Left colon (tissue), 1 donor: Measurements from ENCODE around the genes USH1G and OTOP3.

DNA sequence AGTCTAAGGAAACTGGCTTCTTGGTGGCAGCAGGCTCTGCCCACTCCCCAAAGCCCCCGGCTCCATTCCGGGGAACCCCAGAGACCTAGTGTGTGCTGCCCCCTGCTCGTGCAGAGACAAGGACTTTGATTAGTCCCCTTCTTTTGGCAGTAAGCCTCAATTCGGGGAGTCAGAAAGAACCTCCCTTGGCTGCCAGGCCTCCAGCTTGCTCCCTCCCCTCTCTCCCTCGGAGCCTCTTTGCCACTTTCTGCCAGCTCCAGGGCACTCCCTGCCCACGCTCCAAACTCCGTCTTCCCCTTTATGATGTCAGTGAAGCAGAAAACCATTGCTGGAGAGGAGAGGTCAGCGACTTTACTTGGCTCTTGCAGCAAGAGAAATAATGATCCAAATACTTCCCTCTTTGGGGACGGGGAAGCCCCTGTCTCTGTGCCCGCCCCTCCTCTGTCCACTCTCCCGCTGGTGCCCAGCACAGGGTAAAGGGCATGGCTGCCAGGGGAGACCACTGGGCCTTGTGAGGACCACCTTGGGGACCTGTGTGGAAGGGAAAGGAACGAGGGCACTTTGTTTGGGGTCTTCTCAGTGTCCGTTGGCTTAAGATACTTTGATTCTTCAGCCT lies 28.1 kb downstream of the TTYH2 start:
- PRO-cap, result unidirectional peak, minus-strand start at position 239 of the sequence

DNA sequence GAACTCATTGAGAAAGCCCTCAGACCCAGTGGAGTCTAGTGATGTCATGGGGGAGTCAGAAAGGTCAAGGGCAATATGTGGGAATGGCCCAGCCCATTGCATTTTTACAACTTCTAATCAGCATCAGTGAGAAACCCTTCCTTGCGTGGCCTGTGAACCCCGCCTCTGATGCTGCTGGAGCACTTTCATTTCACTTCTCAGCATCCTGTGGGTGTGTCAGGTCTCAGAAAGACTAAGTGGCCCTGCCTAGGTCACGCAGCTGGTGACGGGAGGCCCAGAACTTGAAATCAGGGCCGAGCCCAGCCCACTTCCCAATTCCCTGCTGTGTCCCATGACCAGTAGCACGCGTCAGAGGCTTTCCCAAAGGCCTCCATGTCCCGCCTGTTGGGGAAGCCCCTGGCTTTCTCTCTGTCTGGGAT lies 6.1 kb downstream of the DNAI2 start:
- PRO-cap, result unidirectional peak, minus-strand start at position 167 of the sequence

GRCh38 chr17:74426395-74426814 lies 5.5 kb upstream of the GPRC5C start:
- PRO-cap, result no peak

- PRO-cap, result bidirectional peak, plus-strand start at chr17:74430687, minus-strand start at chr17:74430685; bidirectional peak, plus-strand start at chr17:74430762, minus-strand start at chr17:74430726; bidirectional peak, plus-strand start at chr17:74431384, minus-strand start at chr17:74431277
Observed at GRCh38 chr17:74430518-74431560, 1.0 kb upstream of the GPRC5C start.

- PRO-cap, result no peak
Observed at GRCh38 chr17:74443703-74444037, 11.8 kb downstream of the GPRC5C start.

DNA sequence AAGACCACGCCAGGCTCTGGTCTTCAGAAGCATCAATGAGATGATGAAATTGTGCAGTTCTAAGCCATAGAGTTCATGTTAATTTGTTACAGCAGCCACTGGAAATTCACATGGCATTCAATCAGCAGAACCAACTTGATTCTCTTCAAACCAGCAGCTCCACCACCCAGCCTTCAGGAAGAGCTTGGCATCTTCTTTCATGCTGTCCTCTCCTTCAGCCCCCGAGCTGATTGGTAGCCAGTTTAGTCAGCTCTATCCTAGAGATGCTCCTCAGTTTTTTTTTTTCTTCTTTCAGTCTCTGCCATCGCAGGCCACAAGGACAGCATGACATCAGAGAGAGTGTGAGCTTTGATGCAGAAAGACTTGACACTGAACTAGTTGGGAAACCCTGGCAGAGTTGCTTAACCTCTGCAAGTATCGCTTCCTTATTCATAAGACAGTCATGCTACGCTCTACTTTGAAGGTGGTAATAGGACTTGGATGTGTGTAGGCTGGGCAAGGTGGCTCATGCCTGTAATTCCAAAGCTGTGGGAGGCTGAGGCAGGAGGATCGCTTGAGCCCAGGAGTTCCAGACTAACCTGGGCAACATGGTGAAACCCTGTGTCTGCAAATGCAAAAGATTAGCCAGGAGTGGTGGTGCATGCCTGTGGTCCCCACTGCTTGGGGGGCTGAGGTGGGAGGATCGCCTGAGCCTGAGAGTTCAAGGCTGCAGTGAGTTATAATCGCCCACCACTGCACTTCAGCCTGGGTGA lies 2.7 kb downstream of the CD300LB start:
- PRO-cap, result bidirectional peak, plus-strand start at position 472 of the sequence, minus-strand start at position 228 of the sequence

GRCh38 chr17:74609915-74610823 lies 13.4 kb downstream of the CD300E start:
- PRO-cap, result no peak

- PRO-cap, result bidirectional peak, plus-strand start at chr17:74745226, minus-strand start at chr17:74745093
Observed at GRCh38 chr17:74744648-74745608, 3.5 kb upstream of the NHERF1 start.

GRCh38 chr17:74772618-74773270 lies 3.4 kb downstream of the NAT9 start:
- PRO-cap, result unidirectional peak, plus-strand start at chr17:74773040

- PRO-cap, result no peak
Observed at GRCh38 chr17:74788344-74789048, 12.2 kb downstream of the TMEM104 start.

- PRO-cap, result no peak
Observed at GRCh38 chr17:74834121-74834407, 25.6 kb downstream of the GRIN2C start.

- PRO-cap, result no peak
Observed at GRCh38 chr17:74923045-74923483, at the start of gene USH1G. TSS of gene USH1G (minus strand) at chr17:74923255.

DNA sequence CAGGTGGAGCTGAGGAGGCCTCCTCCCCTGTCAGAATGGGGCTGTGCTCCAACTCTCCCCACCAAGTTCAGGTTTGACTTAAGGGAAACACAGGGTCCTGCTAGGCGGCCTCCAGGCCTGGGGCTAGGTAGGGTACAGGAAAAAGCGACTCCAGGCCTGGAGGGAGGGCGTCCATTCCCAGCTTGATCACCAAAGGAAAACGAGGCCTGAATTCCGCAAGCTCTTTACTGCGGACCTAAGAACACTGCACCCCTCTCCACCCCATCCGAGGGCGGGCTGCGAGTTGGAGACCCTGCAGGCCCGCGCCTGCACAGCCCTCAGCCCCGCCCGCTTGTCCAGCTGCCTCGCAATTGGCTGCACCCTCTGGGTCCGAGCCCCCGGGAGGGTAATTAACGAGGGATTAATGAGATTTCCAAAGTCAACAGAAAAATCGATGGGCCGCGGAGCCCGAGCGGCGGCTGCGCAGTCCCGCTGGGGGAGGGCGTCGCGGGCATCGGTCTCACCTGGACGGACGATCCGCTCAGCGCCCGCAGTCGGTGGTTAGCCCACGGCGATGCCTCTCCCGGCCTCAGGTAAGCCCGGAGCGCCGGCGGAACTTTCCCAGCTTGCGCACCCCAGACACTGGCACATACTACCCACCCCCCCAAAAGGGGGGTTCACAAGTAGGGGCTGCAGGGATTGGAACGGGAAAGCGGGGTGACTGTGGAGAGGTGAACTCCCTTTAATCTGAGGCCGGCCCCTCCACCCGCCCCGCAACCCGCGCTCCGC lies at the start of gene OTOP3:
OTOP3 (plus strand) TSS at position 530 of the 768 bp plus-strand sequence.
- PRO-cap, result no peak

DNA sequence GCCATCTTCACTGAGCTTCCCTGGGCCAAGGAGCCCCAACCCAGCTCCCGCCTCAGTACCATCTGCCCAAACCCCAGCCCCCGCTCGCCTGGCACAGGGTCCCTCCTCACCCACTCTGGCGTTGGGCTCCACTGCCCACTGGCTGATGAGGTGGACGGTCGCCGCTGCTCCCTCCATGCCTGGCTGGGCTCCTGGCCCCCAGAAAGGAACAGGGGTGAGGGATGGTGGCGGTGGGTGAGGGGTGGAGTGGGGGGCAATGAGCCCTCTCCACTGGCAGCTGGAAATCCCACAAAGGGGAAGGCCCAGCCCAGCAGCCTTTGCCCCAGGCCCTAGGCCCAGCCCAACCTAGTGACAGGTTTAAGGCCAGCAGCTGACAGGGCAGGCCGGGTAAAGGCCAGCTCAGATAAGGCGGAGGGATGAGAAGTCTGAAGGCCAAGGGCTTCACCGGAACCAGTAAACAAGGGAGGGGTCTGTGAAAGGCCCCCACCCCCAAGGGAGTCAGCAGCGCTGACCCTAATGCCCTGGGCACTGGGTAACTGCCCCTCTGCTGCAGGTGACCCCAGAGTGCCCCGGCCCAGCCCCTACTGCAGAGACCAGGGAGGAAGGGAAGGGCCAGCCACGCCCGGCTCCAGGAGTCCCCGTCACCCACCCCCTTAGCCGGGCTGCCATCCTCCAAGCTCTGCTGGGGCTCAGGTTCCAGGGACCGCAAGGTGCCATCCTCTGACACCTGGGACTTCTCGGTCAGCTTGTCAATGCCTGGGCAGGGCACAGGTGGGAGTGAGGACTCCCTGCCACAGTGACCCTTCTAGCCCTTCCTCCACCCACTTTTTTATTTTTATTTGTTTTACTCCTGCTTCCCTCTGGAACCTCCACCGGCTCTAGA lies 17.4 kb downstream of the OTOP3 start:
- PRO-cap, result unidirectional peak, plus-strand start at position 402 of the sequence

DNA sequence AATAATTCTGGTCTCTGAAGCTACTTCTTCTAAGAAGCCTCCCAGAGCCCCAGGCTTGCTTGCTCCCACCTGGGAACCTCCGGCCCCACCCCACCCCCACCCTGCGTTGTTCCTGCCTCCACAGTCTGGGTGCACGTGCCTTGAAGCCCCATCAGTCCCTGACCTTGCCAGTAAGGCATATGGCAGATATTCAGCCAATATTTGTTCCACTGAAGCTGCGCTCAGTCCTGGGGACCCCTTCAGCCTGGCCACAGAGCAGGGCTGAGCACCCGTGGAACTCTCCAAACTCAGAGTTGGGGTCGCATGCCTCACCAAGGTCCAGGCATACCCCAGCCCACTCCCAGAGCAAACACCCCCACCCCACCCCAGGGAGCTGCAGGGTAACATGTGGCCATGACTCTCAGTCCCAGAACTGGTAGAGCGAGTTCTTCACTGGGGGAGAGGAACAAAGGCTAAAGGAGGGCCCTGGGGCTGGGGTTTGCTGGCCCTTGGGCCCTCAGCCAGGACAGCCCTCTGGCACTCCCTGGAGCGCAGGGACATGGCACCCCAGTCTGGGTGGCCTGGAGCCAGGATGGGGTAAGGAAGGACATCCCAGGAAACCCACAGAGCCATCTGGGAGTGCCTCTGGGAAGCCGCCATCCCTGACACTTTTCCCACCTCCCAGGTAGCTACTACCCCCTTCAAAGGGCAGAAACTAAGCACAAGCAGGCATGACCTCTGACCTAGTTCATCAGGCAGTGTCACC lies 4.3 kb downstream of the HID1 start:
- PRO-cap, result no peak

- PRO-cap, result bidirectional peak, plus-strand start at chr17:74988396, minus-strand start at chr17:74988189
Observed at GRCh38 chr17:74987746-74988713, 598 bp downstream of the CDR2L start.

GRCh38 chr17:75011734-75012276 lies 665 bp upstream of the MRPL58 start:
- PRO-cap, result bidirectional peak, plus-strand start at chr17:75012043, minus-strand start at chr17:75011997

DNA sequence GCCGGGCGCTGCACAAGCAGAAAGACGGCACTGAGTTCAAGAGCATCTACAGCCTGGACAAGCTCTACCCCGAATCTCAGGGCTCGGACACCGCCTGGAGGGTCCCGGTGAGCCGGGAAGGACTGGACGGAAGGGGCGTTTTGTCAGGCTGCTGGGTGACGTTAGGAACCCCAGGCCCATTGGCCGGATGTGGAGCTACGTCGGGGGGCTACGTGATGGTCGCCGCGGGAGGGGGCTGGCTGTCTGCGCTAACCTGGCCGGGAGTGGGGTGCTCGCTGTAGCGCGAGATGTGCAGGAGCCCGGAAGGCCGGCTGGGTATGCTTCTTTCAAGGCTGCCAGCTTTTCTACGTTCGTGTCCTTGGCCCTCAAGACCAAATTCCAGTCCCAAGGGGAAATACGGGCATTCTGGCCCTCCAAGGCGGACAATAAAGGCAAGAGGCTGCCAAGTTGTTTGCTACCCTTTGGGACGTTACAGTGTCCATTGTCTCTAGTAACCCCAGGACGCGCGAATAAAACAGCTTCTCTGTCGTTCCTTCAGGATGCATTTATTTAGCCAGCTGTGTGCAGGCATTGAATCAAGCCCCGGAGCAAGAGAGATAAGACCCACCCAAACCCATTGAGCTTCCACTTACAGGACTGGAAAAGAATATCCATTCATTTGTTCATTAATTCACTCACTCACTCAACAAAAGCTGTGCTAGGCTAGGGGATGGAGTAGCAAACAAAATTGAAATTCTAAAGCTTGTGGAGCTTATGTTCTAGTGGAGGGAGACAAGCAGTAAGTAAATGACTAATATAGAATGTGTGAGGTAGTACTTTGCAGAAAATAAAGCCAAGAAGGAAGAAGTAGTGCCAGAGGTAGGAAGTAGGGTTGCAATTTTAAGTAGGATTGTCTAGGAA lies 546 bp downstream of the MRPL58 start:
- PRO-cap, result bidirectional peak, plus-strand start at position 254 of the sequence, minus-strand start at position 142 of the sequence

DNA sequence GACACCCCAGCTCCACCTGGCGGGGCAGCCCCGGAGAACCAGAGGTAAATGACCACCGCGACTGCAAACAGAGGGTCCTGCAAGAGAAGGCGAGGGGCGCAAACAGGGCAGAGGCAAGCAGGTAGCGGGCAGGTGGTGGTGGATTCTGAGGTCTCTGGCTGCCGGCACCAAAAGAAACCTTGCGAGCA lies 12.6 kb downstream of the ATP5PD start:
- PRO-cap, result no peak

- PRO-cap, result bidirectional peak, plus-strand start at chr17:75095253, minus-strand start at chr17:75095111
Observed at GRCh38 chr17:75094604-75095509, 7.1 kb downstream of the SLC16A5 start.